AG04450 (cell line): ENCODE results near the gene KRTAP10-7.

DNA sequence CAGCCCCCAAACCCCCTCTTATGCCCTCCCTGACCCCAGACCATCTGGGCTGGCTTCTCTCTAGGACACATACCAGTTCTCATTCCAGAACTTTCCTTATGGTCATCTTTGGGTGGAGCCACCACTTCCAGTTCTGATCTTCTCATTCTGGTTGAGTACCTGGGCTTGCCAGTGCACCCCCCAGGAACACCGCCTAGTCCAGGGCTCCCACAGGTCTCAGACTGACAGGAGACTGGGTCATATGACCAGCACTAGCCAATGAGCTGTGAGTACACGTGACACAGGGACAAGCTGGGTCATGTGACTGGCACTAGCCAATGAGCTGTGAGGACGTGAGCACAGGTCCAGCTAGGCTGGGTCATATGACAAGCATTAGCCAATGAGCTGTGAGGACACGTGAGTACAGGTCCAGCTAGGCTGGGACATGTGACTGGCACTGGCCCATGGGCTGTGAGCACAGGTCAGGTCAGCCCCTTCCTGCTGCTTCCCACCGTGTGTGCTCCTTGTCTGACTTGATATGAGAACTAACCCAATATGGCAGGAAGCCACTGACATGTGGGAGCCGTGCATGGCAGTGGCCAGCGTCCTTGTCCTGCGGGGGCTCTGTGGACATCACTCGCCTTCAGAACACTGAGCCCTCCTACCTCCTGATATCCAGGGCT lies 22.7 kb downstream of the KRTAP10-1 start:
- CAGE, long polyA plus RNA = no peak
- RRBS = no CpG with 5 or more reads among the region's 9 CpGs

DNA sequence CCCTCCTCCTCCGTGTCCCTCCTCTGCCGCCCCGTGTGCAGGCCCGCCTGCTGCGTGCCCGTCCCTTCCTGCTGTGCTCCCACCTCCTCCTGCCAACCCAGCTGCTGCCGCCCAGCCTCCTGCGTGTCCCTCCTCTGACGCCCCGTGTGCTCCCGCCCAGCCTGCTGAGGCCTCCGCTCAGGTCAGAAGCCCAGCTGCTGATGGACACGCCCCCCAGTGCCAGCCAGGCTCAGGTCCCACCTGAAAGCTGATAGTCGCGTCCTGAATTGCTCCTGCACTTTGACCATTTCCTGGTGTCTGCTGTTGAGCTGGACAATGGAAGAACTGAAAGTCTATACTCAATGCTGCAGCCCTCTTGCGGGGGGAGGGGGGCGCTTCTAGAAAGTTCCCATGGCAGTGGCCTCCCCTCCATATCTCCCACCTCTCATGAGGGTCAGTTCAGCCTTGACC lies 1.3 kb downstream of the KRTAP10-4 start:
- CAGE, long polyA plus RNA = no peak
- RRBS = no CpG with 5 or more reads among the region's 17 CpGs

DNA sequence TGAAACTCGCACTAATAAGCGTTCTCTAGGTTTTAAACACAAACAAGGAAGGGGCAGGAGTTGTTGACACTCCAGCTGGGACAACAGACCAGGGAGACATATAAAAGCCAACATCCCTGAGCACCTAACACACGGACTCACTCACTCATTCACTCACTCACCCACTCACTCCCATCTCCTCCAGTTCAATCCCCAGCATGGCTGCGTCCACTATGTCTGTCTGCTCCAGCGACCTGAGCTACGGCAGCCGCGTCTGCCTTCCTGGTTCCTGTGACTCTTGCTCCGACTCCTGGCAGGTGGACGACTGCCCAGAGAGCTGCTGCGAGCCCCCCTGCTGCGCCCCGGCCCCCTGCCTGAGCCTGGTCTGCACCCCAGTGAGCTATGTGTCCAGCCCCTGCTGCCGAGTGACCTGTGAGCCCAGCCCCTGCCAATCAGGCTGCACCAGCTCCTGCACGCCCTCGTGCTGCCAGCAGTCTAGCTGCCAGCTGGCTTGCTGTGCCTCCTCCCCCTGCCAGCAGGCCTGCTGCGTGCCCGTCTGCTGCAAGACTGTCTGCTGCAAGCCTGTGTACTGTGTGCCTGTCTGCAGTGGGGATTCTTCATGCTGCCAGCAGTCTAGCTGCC lies at the start of gene KRTAP10-7:
Gene KRTAP10-7, plus strand, starts transcription at position 173 of the 621 bp plus-strand sequence.
- CAGE, long polyA plus RNA = no peak
- RRBS = no CpG with 5 or more reads among the region's 18 CpGs

DNA sequence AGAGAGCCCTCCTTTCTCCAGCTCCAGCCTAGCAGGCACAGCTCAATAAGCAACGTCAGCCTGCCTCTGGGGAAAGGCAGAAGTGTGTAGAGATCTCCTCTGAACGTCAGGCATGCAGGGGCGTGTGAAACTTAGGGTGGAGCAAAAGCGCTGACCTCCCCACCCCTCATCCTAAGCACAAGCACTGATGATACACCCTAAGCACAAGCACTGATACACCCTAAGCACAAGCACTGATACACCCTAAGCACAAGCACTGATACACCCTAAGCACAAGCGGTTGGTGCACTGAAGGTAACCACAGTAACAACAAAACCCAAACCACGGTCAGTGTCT lies 1.3 kb downstream of the KRTAP12-3 start:
- CAGE, long polyA plus RNA = no peak
- RRBS = no CpG with 5 or more reads among the region's 6 CpGs

DNA sequence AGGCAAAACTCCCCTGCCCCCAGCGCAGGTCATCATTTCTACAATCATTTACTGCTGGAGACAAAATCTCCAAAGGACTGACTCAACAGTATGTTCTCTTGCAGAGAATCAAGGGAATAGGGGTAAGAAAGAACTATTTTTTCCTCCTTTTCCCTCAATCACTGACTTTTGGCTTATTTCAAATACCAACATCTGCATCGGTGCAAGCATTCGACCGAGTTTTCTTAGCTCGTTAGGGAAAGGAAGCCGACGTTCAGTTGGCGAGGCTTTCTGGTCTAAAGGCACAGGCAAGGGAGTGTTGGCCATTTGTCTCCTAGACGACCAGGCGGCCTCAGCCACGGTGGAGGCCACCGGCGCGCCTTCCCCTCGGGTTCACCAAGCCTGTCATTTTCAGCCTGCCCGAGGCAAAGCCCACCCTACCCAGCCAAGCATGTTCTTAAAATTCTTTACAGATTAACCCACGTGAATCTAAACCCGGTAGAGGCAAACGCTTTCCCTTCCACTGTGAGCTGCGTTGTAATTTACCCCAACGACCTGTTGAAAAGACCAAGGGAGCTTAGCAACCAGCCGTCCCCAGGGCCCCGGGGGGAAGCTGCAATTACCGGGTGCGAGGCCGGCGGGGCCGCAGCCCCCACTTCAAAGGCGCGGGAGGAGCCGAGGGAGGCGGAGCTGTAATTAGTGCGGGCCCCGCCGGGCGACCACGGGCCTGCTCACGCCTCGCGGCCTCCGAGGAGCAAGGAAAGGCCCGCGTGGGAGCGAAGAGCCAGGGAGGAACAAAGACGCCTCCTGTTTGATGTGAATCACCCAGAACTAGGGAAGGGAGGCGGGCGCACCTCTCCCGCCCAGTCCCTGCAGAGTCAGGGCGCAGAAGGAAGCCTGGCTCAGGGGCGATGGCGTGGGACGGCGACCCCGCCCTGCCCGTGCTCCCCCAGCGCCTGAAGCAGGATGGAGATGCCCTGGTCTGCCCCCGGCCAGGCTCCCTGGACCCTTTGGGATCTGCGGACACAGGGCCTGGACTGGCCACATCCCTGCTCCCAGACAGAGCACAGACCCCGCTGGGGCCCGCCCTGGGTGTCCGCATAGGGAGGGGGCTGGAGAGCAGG lies 11.9 kb upstream of the TSPEAR start:
- CAGE, long polyA plus RNA = no peak
- RRBS = 7% methylated on average over 13 of the region's 61 CpGs

GRCh38 chr21:44765229-44765858 lies 36.3 kb downstream of the UBE2G2 start:
- CAGE, long polyA plus RNA = no peak
- RRBS = no CpG with 5 or more reads among the region's 11 CpGs

- CAGE, long polyA plus RNA = no peak
- RRBS = 2% methylated on average over 11 of the region's 58 CpGs
These were observed 546 bp downstream of the SUMO3 start for GRCh38 chr21:44817242-44817789.

GRCh38 chr21:44845479-44846724 lies 27.6 kb downstream of the PTTG1IP start:
- CAGE, long polyA plus RNA = no peak
- RRBS = 5% methylated on average over 10 of the region's 48 CpGs

DNA sequence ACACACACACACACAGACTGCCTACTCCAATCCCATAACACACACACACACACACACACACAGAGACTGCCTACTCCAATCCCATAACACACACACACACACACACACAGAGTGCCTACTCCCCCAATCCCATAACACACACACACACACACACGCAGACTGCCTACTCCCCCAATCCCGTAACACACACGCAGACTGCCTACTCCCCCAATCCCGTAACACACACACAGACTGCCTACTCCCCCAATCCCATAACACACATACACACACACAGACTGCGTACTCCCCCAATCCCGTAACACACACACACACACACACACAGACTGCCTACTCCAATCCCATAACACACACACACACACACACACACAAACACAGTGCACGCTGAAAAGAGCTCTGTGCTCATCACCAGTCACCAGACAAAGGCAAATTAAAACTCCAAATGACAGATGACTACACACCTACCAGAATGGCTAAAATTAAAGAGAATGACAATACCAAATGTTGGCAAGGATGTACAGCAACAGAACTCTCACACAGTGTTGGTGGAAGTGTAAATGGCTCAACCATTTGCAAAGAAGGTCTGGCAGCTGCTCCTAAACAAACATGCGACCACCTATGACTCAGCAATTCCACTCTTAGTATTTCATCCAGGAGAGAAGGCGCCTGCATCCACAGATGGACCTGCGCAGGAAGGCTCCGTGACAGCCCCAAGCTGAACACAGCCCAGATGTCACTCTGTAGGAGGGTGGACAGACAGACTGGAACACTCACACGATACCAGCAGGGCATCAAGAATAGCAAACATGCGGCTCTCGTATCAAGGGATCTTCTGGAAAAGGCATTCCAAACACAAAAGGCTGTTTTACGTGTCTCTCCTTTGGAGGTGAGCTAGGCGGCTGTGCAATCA lies 6.9 kb downstream of the PTTG1IP start:
- CAGE, long polyA plus RNA = no peak
- RRBS = no CpG with 5 or more reads among the region's 16 CpGs

- CAGE, long polyA plus RNA = no peak
- RRBS = no CpG with 5 or more reads among the region's 7 CpGs
These were observed 4.7 kb downstream of the PTTG1IP start for GRCh38 chr21:44868747-44869143.

DNA sequence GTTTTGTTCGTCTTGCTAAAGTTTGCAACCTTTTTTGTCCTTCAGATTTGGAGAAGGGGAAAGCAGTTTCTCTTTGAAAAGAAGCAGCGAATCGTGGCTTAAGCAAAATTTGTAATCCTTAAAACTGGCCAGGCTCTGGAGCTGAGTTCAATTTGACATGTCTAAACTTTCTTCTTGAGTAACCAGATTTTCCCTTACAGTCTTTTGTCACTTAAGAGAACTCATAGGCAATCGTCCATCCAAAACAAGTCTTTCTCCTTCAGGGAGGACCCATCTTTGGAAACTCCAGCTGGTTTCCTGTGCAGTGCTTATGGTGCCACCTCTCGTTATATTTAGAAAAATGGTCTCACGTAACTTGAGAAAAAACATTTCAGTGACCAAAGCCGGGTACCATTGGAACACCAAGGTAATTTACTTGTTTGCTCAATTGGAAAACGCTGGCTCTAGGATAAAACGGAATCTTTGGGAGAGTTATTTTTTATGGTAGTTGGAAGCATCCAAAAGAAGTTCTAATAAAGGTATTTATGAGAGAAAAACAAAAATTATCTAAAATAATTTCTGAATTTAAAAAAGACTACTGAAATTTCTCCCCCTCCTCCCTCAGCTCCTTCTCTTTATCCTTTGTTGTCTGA lies 1.9 kb upstream of the PTTG1IP start:
- CAGE, long polyA plus RNA = no peak
- RRBS = no CpG with 5 or more reads among the region's 9 CpGs

DNA sequence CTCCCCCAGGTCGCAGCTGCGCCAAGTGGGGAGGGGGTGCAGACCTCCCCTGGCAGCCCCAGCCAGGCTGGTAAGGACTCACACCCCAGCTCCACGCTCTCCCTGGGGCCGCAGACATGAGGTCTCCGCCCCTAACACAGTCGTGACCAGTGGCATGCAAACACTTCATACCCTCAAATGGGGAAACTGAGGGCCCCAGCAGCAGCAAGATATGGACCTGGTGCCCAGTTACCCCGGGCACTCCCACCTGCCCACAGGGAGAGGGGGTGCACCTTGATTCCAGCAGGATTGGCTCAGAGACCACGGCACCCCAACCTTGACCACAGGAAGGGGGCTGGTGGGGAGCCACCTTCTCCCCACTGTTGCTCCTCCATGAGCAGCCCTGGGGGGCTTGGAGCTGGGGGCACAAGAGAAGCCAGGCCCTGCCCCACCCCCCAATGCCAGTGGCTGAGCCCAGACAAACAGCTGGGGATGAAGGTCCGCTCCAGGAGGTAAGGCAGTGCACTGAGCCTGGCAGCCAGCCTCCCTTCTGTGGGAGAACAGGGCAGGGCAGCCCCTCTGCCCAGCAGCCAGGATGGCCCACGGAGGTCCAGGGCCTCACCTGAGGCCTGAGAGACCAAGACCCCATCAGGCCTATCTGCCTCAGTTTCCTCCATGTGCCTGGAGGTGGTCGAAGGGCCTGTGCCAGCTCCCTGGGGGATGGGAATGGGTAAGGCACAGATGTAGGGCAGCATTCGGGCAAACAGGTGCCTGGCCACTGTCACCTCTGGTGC lies 7.3 kb downstream of the ITGB2 start:
- CAGE, long polyA plus RNA = no peak
- RRBS = no CpG with 5 or more reads among the region's 12 CpGs

GRCh38 chr21:44954439-44954799 lies 14.6 kb downstream of the SLX9 start:
- CAGE, long polyA plus RNA = no peak
- RRBS = no CpG with 5 or more reads among the region's 19 CpGs

- CAGE, long polyA plus RNA = no peak
- RRBS = no CpG with 5 or more reads among the region's 10 CpGs
These were observed 33.7 kb downstream of the SLX9 start for GRCh38 chr21:44973609-44973922.

DNA sequence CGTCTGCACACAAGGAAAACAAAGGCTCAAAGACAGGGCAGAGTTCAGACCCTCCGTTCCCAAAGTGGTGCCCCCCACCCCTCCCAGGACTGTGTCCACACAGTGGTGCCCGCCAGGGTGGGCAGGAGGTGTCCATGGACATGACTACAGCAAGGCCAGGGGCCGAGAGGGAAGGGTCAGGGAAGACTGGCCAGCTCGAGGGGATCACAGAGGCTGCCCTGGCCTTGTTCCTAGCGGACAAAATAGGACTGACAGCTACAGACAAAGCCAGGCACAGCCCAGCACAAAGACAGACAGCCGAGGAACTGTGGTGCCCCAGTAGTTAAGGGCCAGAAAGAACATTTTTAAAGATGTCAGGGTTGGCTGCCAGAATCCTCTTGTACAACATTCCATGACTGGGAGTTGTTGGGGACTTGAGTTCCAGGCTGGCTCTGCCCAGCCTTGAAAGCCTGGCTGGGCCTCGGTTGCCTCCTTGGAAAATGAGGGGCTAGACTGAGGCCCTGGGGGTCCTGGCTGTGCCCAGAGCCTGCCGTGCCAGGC lies 63.6 kb downstream of the SLX9 start:
- CAGE, long polyA plus RNA = no peak
- RRBS = no CpG with 5 or more reads among the region's 9 CpGs

GRCh38 chr21:45012289-45012966 lies 62.0 kb upstream of the ADARB1 start:
- CAGE, long polyA plus RNA = no peak
- RRBS = under 1% methylated on average over 4 of the region's 17 CpGs

GRCh38 chr21:45109863-45110787 lies 35.7 kb downstream of the ADARB1 start:
- CAGE, long polyA plus RNA = no peak
- RRBS = no CpG with 5 or more reads among the region's 14 CpGs

GRCh38 chr21:45152115-45152762 lies 77.9 kb downstream of the ADARB1 start:
- CAGE, long polyA plus RNA = no peak
- RRBS = 33% methylated on average over 5 of the region's 25 CpGs

- CAGE, long polyA plus RNA = no peak
- RRBS = no CpG with 5 or more reads among the region's 21 CpGs
These were observed 89.8 kb downstream of the ADARB1 start for GRCh38 chr21:45163976-45164737.

DNA sequence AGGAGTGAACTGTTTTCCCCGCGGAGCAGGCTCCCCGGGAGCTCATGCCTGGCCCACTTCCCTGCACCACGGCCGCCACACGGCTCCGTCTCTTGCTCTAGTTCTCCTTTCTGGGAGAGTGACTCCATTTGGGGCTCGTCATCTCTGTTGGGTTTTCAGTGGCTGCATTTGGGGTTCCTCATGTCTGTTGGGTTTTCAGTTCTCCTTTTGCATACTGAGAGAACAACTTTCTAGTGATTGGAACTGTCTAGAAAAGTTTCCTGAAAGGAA lies 77.8 kb downstream of the POFUT2 start:
- CAGE, long polyA plus RNA = no peak
- RRBS = no CpG with 5 or more reads among the region's 8 CpGs